ENCODE measurements around a stretch of chr22.

GRCh38 chr22:36300602-36301222 lies 47.8 kb downstream of the APOL1 start:
- PRO-cap: no peak

GRCh38 chr22:36311691-36312513 lies 59.0 kb downstream of the APOL1 start:
- PRO-cap: no peak

DNA sequence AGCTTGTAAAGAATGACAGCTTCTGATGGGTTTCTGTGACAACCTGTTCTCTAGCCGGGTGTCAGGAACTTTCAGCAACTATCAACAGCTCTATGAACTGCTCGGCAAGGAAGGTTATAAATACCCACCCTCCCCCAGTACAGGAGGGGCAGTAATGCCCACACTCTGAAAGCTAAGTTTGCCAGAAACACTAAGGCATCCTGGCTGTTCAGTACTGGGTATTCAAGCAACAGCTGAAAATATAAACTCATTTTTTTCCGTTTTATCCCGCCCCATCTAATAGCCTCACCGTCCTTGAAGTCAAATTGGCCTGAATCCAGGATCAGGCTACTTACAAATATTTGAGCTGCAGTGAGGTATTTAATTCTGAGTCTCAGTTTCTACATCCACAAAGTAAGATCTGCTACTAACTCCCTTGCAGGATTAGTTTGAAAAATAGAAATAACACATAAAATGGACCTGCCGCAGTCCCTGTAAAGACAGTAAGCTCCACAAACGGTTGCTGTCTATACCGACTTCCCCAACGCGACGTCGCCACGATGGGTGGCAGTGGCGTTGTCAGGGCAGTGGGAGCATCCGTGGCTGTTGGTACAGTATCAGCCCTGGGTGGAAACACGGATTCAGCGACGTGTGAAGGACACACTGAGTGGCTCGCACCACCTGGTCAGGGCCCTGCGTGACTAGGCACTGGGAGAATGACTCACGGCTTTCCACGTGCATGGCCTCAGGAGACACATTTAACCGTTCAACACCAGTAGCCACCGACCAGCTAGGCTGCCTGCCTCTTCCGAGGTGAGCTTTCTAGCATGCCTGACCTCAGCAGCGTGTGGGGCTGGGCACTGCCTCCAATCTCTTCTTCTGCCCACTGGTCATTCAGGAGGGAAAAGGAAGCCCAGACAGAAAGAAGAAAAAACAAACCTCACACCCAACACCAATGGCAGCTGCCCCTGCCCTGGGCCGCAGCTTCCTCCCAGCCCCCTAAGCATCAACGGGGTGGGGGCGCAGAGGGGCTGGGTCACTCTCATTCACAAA lies 59.3 kb downstream of the MYH9 start:
- PRO-cap: no peak

DNA sequence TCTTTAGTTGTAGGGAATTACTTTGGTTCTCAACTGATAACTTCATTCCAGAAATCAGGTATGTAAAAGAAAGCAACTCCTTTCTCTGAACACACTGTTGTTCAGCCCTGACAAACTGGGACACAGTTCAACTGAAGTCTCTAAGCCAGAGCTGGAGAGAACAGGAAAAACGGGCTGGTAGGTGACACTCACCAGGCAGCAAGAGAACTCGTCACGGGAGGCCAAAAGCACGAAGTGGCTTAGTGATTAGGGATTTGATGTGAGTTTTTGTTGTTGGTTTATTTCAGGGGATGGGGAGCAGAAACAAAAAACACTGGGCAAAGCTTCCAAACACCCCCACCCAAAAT lies 54.1 kb downstream of the MYH9 start:
- PRO-cap: no peak

DNA sequence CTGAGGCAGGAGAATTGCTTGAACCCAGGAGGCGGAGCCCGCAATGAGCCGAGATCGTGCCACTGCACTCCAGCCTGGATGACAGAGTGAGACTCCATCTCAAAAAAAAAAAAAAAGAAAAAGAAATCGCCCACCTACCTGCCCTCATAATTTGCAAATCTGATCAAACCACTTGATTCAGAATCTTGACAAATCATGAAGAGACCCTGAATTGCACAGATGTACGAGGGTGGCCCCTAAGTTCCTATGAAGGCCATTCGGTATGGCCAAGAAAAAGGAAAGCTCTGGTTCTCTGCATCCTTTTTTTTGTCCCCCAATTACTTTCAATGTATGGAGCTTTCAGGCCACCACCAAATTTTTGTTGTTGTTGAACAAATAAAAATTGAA lies 49.1 kb downstream of the MYH9 start:
- PRO-cap: no peak

GRCh38 chr22:36341579-36342155 lies 46.1 kb downstream of the MYH9 start:
- PRO-cap: no peak

GRCh38 chr22:36351608-36352478 lies 35.9 kb downstream of the MYH9 start:
- PRO-cap: no peak

GRCh38 chr22:36394933-36395498 lies 7.2 kb upstream of the MYH9 start:
- PRO-cap: no peak

- PRO-cap: no peak
Observed at GRCh38 chr22:36409755-36410751, 22.3 kb upstream of the MYH9 start.

DNA sequence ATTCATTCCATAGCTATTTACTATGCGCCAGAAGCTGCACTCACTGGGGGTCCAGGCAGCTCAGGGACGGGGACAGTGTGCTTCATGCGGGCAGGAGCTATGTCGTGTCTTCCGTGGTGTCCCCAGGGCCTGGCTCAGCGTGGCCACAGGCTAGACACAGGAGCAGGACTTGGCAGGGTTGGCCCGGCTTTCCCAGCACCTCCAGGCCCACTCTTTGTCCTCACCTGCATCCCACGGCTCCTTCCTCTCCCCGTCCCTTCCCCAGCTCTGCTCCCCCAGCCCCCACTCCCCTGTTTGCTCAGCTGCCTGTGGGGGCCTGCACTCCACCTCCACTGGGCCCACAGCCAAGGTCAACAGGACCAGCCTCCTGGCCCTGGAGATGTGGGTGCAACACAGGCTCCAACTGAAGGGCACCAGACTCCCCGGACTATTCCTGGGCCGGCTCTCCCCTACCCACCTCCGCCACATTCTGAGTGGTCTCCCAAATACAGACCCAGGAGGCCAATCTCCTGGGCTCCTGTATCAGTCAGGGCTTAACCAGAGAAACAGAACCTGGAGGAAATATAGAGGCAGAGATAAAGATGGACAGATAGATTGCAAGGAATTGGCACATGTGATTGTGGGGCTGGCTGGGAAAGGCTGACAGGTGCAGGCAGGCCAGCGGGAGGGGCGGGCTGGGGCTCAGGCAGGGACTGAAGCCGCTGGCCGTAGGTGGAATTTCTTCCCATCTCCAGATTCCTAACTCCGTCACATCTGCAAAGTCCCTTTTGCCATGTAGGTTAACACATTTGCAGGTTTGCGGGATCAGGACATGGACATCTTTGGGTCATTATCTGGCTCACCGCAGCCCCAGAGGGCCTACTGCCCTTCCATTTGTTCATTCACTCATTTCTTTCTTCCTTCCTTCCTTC lies 45.6 kb upstream of the MYH9 start:
- PRO-cap: no peak

- PRO-cap: no peak
Observed at GRCh38 chr22:36434427-36435184, 46.8 kb downstream of the TXN2 start.

DNA sequence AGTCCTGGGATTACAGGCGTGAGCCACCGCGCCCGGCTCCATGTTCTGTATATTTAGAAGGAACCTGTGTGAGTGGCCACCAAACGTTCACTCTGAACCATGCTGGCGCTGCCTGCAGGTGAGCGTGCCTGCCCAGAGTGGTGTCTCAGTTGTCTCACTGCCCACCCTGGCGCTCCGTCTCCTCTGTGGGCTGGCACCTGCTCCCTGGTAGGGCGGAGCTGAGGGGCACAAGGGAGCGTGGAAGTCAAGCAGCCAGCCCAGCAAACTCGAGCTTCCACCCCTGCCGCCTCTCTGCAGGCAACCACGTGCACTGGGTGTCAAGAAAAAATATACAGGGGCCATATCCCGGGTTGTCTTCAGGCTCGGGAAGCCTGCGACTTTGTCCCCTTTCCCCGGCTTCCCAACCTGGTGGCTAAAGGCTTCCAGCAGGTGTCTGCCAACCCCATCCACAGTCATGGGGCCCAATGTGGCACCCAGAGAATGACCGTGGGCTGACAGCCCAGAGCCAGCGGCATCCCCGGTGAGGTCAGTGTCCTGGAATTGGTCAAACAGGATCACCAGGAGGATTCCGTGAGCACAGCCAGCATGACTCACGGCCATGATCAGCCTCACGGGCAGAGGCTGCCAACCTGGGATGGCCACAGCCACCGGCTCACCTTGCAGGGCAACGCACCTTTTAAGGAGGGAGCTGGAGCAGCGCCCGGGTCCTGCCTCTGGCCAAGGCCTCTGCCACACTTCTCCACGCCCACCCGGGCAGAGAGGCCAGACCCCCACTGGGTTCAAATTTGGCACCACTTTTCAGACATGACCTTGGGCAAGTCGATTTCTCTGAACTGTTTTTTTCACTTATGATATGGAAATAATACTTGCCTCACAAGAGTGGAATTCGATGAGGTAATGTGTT lies 16.4 kb downstream of the TXN2 start:
- PRO-cap: no peak

- PRO-cap: no peak
Observed at GRCh38 chr22:36468011-36468442, 13.4 kb downstream of the TXN2 start.

DNA sequence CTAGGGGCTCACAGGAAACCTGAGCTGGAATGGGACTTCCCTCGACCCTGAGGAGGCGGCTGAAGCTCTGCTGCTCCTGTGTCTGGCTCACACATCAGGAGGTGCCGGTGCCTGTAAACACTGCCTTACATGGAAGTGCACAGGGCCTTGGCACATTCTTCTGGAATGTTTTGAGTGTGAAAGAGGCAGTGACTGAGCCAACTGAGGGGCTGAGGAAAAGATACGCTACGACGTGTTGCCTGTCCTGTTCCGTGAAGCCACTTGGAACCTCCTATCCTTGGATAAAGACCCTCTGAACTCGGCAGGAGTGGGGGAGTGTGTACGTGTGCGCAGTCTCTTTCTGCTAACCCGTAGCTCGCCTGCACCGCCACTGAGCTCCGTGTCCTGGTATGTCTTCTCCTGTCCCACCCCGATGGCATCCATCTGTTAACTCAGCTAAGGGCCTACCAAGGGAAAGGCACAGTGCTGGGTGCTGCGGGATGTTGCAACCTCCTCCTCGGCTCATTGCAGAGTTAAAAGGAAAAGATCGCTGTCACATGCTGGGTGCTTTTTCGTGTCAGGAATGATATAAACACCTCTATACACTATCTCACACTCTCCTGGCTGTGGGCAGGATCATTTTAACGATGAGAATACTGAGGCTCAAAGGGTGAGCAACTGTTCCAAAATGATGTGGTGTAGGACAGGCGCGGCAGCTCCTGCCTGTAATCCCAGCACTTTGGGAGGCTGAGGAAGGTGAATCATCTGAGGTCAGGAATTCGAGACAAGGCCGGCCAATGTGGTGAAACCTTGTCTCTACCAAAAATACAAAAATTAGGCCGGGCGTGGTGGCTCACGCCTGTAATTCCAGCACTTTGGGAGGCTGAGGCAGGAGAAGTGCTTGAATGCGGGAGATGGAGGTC lies 10.2 kb downstream of the TXN2 start:
- PRO-cap: no peak

GRCh38 chr22:36823341-36823652 lies 6.5 kb upstream of the PVALB start:
- PRO-cap: no peak

DNA sequence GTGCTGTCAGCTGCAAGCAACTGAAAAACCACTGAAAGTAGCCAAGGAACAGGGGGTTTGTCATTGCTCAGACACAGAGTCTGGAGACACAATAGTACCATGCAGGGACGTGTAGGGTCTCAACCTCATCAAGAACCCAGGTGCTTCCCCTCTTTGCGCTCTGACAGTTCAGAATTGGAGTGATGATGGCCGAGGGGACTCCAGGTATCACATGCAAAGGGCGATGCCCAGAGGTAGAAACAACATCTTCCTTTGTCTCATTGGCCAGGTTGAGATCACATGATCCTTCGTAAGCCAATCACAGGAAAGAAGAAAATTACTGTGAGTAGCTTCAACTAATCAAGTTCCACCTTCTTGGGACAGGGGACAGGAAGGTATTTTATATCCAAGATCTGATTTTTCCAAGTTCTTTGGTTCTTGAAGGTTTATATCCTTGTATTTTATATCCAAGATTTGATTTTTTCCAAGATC lies 11.6 kb upstream of the CSF2RB start:
- PRO-cap: bidirectional peak, plus-strand start at position 342 of the sequence, minus-strand start outside the sequence

- PRO-cap: no peak
Observed at GRCh38 chr22:37026272-37026919, 6.9 kb downstream of the MPST start.

DNA sequence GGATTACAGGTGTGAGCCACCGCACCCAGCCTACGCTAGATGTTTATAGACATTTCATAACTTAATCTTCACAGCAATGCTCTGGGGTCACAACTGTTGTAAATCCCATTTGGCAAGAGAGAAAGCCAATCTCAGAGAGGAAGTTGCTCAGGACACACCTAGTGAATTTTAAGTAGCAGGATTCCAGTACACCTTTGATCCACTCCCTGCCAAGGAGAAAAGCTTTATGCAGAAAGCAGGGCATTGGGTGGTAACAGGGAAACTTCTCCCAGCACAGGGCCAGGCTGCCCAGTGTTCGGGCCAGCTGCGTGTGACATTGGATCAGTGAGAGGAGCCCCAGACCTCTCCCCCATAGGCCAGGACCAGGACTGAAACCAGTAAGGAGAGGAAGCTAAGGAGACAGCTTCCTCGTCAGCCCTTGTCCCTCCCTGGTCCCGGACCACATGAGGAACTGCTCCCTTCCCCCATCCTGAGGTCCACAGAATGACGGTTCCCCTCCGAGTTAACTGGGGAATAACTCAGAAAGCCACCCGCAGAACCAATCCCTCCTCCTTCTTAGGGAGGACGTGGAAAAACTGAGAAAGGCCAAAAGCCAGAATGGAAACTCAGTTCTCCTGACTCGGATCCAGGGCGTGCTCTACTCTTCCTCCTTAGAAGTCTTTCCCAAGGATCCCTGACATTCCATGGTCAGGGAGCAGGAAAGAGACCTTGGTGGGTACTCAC lies 1.0 kb upstream of the KCTD17 start:
- PRO-cap: unidirectional peak, plus-strand start at position 186 of the sequence

- PRO-cap: no peak
Observed at GRCh38 chr22:37284789-37285331, 2.6 kb downstream of the CYTH4 start.

GRCh38 chr22:37541672-37542396 lies 18.4 kb upstream of the CDC42EP1 start:
- PRO-cap: bidirectional peak, plus-strand start at chr22:37542091, minus-strand start at chr22:37542050

Measured in NALM6 (cell line).